Fibroblast of the aortic adventitia (primary cell): ENCODE measurements around the gene PXK.

DNA sequence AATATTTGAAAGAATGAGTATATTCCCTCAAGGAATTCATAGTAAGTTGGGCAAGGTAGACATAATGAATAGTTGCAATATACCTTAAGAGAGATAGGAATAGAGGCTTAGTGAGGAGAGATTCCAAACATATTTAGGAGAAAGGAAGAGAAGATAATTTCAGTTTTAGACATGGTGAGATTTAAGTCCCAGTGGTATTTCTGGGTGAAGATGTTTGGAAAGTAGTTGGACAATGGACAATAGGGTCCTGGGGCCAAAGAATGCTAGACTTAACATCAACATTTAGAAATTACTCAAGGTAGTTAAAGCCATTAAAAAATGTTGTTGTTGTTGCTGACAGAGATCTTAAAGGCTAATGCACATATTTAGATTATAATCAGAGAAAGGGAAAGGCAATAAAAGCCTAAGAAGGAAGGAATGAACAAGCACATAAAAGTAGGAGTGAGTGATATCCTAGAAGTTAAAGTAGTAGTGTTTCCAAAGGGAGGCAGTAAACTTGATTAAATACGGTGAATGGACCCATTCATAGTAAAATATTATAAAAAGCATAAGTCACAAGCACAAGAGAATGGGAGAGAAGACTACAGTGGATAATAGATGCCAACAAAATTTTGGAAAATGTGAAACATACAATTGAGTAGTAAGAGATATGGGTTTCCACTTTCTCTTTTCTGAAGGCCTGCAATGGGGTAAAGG lies 125.0 kb upstream of the FLNB start:
- CAGE, long polyA plus RNA = no peak

- CAGE, long polyA plus RNA = no peak
Measured at GRCh38 chr3:57893561-57893983, 114.7 kb upstream of the FLNB start.

GRCh38 chr3:58000504-58001267 lies 7.5 kb upstream of the FLNB start:
- CAGE, long polyA plus RNA = no peak

- CAGE, long polyA plus RNA = no peak
Measured at GRCh38 chr3:58062346-58063025, 54.3 kb downstream of the FLNB start.

DNA sequence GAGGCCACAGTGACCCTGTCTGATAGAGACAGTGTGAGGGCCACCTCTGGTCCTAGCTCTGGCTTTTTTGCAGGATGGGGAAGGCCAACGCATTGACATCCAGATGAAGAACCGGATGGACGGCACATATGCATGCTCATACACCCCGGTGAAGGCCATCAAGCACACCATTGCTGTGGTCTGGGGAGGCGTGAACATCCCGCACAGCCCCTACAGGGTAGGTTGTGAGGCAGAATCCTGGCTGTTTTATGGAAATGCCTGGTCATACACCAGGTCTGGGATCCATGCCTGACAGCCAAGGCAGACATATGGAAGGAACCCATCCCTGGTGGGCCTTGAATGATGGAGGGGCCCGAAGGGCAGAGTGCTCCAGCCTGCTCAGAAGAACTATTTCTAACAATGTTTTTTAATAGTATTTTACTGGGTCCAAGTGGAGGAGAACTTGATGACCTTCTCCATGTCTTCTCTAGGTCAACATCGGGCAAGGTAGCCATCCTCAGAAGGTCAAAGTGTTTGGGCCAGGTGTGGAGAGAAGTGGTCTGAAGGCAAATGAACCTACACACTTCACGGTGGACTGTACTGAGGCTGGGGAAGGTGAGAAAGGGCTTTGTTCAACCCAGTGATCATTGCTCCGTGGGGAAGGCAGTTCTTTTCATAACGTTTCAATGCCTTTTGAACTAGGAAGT lies 101.0 kb downstream of the FLNB start:
- CAGE, long polyA plus RNA = no peak

- CAGE, long polyA plus RNA = no peak
Measured at GRCh38 chr3:58111438-58112248, 99.1 kb downstream of the DNASE1L3 start.

- CAGE, long polyA plus RNA = no peak
Measured at GRCh38 chr3:58135379-58135723, 75.4 kb downstream of the DNASE1L3 start.

GRCh38 chr3:58165082-58166007 lies 45.4 kb downstream of the DNASE1L3 start:
- CAGE, long polyA plus RNA = no peak

- CAGE, long polyA plus RNA = no peak
Measured at GRCh38 chr3:58260352-58260817, 22.8 kb downstream of the ABHD6 start.

- CAGE, long polyA plus RNA = no peak
Measured at GRCh38 chr3:58332601-58333007, at the start of gene PXK. Gene PXK, plus strand, starts transcription at chr3:58332892.

GRCh38 chr3:58518275-58518694 lies 18.7 kb downstream of the ACOX2 start:
- CAGE, long polyA plus RNA = no peak

DNA sequence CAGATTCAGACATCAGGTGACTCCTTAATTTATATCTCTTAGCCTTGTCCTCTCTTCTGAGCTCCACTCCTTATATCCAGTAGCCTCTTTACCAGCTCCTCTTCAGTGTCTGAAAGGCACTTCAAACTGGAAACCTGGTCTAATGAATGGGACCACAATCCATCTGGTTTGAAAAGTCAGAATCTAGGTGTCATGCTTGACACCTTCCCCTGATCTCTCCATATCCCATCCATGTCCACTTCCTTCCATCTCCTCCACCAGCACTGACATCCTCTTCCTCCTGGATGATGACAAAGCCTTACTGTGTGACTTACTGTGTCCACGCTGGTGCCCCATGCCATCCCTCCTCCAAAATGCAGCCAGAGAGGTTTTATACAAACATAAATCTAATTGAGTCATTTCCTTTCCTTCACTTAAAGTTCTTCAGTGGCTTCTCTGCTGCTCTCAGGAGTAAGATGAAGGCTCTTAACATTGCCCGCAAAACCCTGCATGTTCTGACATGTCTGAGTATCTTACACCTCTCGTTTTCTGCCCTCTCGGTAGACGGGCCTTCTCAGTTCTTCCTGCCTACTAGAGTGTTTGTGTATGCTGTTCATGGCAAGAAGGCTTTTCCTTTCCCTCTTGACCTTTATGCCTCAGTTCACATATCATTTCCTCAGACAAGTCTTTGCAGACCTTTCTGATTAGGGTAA lies 175.7 kb downstream of the CFAP20DC start:
- CAGE, long polyA plus RNA = no peak

GRCh38 chr3:59444153-59444735 lies 394.4 kb upstream of the CFAP20DC start:
- CAGE, long polyA plus RNA = no peak

DNA sequence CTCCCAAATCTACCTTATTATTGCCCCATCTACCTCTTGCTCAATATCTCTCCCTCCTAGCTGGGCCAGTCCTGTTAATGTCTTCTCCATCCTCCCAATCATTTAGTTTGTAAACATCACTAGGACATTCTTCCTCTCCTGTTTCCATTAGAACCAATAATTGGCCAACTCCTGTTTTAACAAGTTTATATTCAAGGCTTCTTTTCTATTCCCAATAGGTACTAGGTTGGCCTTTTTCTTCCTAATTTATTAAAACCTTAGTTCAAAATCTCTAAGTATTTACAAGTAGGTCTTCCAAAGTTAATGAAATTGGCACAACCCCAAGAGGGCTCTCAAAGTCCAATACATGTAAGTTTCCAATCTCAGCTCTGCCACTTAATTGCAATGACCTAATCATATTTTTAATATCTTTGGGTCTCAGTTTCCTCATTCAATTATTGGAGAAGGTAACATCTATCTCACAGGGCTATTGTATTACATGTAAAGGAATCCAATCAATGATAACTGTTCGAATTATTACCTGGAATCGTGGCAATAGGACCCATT lies 823.4 kb downstream of the FHIT start:
- CAGE, long polyA plus RNA = no peak

- CAGE, long polyA plus RNA = no peak
Measured at GRCh38 chr3:61767209-61768217, 206.1 kb downstream of the PTPRG start.

GRCh38 chr3:61769534-61770457 lies 208.4 kb downstream of the PTPRG start:
- CAGE, long polyA plus RNA = no peak

DNA sequence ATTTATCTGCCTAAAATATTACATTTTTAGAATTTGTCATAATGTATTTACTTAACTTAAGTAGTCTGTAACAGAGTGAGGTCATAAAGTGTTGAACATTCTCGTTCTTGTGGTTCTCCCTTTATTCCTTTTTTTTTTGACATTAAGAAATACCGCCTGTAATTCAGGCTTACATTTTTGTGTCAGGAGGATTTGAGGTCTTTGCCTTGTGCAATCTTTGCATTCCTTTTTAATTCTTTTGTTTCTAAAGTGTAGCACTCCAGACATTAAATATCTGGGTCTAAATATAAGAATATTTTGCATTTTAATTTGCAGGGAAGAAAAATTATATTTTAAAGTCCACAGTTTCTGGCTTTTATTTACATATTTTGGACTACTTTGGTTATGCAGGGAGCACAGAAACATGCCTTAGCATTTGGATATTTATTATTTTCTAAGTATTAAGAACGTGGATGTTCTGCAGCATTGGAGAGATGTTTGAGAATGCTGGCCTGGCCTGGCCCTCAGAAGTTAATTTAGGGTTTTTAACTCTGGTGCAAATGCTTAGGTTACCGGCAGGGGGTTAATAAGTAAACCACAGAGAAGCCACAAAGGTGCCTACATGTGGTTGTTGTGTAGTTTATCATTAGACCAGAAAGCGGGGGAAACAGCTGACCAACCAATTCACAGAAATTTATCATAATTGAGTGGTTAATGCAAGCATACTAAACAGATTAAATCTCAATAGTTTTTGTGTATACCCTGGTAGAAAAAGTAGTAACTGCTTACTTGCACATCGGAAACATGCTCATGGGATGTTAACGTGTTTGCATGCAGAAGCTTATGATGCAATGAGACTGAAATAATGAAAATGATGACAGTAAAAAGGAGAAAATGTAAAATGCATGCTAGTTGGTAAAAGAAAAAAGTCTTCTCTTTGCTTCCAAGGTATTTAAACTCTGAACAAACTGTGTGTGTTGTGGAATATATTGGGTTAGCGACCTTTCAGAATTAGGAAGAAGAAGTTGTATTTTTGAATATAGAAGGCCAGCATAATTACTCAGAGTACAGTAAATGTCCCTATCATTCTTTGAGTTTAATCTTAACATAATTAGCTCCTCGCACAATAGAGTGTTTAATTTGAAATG lies 315.9 kb downstream of the PTPRG start:
- CAGE, long polyA plus RNA = no peak

DNA sequence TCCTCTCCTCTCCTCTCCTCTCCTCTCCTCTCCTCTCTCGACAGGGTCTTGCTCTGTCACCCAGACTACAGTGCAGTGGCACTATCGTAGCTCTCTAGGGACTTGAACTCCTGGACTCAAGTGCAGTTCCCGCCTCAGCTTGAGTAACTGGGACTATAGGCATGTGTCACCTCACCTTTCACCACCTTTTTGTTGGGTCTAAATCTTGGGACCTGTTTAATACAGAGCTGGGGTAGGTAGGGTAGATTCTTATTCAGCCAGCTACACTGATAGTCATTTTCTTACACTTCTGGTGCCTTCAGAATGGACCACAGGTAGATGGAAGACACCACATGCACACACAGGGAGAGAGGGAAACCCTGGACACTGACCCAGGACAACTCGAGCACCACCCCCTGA lies 324.3 kb downstream of the PTPRG start:
- CAGE, long polyA plus RNA = no peak

DNA sequence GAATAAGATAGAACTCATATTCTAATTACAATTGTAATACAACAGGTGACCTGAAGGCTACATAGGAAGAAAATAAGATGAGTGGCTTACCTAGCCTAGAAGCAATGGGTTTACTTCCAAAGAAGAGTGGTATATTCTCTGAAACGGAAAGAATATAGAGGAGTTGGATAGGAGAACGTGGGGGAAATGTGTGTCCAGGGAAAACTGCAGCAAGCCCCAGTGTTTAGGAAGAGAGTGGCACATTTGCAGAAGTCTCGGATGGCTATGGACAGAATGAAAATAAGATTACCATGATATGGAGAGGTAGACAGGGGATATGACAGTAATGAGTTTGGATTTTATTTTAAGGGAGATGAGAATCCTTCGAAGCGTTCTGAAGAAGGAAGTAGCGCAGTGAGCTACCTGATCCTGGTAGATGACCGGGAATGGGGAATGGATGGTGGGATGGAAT lies 287.6 kb upstream of the C3orf14 start:
- CAGE, long polyA plus RNA = no peak

- CAGE, long polyA plus RNA = no peak
Measured at GRCh38 chr3:62191303-62191810, 127.5 kb upstream of the C3orf14 start.